Vagina (tissue), 1 donor: ENCODE measurements around a stretch of chr16.

DNA sequence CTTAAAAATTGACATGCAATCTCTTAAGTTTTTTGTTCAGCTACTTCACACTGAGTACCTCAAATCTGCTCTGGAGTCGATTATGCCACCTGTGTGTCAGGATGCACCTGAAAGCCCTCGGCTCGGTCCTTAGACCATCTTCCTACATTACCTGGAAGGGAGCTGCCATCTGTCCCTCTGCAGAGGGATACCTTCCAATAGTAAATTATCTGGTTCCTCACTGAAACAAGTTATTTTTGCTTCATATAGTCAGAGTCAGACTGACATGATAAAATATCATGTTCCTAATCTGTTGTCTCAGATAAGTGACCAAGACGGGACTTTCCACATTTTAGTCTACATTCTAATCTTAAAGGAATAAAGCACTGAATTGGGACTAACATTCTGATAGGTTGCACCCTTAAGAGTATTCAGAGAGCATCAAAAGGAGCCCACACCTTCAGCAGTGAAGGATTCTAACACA is 13.6 kb downstream of the GINS2 start:
- PRO-cap: no peak
- RAMPAGE, long total RNA: no peak

DNA sequence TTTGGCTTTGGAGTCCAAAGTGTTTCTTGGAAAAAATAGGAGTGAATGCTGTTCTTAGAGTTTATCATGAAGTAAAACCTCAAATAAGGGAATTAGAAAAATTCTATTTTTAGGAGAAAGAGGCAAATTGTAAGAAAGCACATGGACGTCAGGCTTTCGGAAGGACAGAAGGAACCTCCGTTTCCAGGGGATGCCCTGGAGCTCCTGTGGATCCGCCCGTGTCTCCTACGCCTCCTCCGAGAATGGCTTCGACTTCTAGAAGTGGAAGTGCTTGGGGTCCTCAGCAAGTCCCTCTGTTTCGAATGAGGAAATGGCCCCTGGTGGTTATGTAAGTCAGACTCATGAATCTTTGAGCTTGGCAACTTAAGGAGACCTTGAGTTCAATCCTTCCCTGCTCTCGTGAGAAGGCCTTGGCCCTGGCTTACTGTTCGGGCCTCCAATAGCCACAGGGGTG is 38.8 kb downstream of the COX4I1 start:
- PRO-cap: no peak
- RAMPAGE, long total RNA: no peak

GRCh38 chr16:85847481-85848298 is 48.2 kb downstream of the COX4I1 start:
- PRO-cap: no peak
- RAMPAGE, long total RNA: no peak

DNA sequence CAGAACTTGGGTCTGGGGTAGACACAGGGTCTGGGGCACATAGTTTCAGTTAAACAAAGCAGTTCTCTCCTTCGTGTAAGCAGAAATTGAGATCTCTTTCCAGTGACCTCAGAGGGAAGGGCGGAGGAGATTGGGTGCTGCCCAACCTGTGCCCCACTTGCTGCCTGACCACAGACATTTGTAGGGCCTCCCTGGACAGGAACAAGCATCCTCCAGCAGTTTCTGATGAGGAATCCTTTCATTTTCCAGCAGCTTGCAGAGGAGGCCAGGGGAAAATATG is 10.2 kb downstream of the IRF8 start:
- PRO-cap: no peak
- RAMPAGE, long total RNA: no peak

DNA sequence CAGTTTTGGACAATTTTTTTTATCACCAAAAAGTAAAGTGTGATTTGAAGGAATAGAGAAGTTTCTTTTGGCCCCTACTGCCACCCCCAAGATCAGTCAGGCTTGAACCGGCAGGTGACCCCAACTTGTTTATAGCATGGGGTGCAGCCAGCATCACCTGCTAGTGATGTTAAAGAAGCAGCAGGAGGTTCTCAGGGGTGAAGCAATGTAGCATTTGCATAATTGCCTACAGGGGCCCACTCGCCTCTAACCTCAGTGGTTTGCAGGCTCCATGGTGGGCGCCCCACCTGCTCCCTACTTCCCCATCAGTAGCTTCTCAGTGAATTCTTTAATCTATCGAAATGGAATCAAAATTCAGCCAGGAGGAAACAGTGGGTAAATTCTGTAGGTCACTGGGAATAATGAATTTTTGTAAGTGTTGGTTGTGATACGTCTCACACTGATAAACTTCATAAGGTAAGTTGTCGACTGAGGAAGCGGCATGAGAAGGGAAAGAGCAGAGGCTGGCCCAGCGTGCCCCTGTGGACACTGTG is 11.6 kb downstream of the IRF8 start:
- PRO-cap: no peak
- RAMPAGE, long total RNA: no peak

DNA sequence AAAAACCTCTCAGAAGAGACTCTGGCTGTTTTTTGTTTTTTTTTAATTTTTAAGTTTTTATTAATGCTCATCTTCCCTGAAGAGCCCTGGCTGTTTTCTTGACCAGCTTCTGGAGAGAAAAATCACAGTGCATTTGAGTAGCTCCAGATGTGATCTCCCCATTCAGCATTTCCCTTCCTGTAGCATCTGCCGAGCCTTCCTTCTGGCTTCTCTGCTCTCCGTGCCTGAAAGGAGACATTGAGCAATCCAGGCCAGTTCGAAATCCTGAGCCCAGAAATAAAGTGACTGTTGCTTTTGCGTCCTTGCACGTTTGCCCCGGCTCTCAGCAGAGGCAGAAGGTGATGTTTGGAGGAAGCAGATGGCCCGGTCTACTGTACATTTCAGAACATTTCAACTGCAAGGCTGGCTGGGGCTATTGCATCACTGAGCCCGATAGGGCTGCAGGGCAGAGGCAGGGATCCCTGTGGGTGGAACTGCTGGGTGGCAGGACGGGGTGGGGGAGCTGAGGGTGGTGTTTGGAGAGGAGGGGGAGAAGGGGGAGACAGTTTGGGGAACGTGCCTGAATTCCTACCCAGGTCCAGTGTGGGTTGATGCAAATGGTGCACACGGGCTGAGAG is 29.4 kb downstream of the IRF8 start:
- PRO-cap: no peak
- RAMPAGE, long total RNA: no peak

DNA sequence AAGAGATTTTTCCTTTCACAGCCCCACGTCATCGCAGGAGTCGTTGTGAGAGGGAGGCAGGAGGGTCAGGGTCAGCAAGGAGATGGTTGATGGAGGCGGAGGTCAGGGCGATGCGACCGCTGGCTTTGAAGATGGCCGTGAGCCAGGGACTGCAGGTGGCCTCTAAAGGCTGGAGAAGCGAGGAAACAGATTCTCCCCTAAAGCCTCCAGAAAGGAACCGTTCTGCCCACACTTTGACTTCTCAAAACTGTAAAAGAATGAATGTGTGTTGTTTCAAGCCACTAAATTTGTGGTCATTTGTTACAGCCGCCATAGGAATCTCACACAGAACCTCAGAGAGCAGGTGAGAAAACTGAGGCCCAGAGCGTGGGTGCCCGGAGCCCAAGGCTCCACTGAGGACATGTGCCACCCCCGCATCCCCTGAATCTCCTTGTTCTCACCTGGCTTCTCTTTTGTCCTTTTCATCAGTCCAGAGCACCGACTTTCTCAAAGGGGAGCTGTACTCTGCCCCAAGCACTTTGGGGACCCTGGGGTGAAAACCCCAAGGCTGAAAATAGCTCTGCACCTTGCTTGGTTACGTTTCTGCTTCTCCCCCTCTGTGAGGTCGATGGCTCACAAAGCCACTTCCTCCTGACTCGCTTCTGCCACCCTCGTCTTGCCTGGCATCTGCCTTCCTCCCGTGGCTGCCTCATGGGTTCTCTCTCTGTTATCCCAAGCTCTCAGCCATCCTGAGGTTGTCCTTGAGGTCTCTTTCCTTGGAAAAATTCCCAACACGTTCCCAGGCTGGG is 36.9 kb downstream of the IRF8 start:
- PRO-cap: no peak
- RAMPAGE, long total RNA: no peak

GRCh38 chr16:85994779-85995168 is 95.8 kb downstream of the IRF8 start:
- PRO-cap: no peak
- RAMPAGE, long total RNA: no peak

DNA sequence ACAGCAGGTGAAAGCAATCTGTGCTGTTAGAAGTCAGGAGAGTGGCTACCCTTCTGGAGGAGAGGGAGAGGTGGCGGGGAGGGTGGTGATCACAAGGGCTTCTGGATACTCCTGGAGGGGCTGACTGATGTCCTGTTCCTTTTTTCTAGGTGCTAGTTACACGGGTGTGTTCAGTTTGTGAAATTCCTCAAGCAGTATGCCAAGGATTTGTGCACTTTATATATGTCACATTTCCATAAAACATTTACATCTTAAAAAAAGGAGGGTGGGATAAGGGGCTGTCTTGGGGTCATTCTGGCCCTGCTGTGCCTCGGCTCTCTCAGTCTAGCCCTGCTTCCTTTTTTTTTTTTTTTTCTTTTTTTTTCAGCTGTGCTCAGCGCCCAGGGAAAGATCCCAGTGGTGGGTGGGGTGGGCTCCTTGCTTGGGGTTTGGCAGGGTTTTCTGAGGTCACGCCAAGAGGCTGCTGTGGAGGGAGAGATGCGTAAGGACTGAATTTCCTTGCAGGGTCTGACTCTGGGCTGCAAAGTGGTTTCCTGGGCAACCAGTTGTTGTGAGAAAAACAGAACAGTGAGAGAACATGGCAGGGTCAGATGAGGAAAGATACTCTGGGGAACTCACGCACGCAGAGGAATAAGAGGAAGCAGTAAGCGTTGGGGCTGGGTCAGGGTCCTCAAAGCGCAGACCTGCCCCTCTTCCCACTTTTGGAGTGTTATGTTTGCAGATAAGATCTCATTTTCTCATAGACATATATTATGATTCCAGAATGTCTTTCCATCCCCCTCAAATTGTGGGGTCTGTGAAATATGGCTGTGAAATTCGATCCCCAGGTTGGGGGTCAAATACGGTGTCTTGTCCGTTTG is 119.4 kb downstream of the IRF8 start:
- PRO-cap: no peak
- RAMPAGE, long total RNA: no peak

DNA sequence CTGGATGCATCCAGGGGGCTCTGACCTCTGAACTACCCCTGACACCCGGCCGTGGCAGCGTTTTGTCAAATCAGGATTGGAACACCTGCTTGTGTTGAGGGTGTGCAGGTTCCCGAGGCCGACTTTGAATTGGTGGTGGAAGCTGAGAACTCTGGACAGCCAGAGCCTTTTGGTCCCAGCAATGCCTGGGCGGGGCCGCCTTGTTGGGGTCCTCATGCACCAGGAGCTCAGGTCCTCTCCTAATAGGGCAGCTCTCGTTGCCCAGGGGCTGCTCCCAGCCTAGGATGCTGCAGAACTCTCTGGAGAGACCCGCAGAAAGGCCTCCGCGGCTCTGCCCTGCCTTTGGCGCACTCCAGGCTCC is 153.0 kb downstream of the IRF8 start:
- PRO-cap: no peak
- RAMPAGE, long total RNA: no peak

GRCh38 chr16:86059804-86060292 is 160.9 kb downstream of the IRF8 start:
- PRO-cap: no peak
- RAMPAGE, long total RNA: no peak

DNA sequence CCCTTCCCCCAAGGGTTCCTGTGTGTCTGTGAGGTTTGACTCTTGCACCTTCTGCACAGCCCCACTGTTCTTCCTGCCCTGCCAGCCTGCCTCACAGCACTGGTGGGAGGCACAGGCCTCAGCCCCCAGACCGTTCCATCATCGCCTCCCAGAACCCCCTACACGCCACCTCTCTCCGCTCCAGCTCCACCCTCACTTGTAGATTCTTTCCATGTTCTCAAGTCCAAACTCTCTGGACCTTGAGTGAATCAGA is 272.3 kb downstream of the IRF8 start:
- PRO-cap: no peak
- RAMPAGE, long total RNA: no peak

- PRO-cap: no peak
- RAMPAGE, long total RNA: no peak
Observed at GRCh38 chr16:86200640-86201086, 301.7 kb downstream of the IRF8 start.

GRCh38 chr16:86201756-86202144 is 302.8 kb downstream of the IRF8 start:
- PRO-cap: no peak
- RAMPAGE, long total RNA: no peak

GRCh38 chr16:86298557-86299309 is 211.6 kb upstream of the FOXF1 start:
- PRO-cap: no peak
- RAMPAGE, long total RNA: no peak

- PRO-cap: no peak
- RAMPAGE, long total RNA: no peak
Observed at GRCh38 chr16:86389414-86389901, 120.9 kb upstream of the FOXF1 start.

DNA sequence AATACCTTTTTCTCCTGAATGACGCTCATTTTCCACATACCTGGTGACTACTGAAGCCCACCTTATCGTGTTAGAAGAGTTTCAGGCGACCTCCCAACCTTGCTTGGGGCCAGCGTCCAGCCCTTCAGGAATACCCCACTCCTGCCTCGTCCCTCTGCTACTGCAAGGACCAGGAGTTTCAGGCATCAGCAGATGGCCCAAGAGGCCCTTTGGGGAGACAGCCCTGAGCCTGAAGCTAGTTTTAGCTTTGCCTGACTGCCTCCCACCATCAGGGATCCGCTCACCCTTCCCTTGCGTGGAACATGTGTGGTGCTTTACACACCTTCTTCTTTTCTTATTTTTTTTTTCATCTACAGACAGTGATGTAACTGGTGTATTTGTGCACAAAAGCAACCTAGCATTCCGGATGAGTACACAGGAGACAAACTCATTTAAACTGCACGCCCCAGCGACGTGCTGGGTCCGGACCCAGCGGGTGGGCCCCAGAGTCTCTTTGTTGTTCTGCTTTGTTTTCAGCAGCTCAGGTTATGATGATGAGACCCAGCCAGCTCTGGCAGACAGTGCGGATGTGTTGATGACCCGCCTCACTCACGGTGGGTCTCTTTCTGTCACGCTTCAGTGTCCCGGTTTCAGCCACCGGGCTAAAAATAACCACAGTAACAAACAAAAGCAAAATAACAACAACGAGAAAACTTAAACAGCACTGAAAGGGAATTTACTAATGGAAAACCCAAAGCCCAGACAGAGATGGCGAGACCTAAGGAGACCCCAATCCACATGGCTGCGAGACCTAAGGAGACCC is 242.4 kb downstream of the C16orf95 start:
- PRO-cap: no peak
- RAMPAGE, long total RNA: no peak

DNA sequence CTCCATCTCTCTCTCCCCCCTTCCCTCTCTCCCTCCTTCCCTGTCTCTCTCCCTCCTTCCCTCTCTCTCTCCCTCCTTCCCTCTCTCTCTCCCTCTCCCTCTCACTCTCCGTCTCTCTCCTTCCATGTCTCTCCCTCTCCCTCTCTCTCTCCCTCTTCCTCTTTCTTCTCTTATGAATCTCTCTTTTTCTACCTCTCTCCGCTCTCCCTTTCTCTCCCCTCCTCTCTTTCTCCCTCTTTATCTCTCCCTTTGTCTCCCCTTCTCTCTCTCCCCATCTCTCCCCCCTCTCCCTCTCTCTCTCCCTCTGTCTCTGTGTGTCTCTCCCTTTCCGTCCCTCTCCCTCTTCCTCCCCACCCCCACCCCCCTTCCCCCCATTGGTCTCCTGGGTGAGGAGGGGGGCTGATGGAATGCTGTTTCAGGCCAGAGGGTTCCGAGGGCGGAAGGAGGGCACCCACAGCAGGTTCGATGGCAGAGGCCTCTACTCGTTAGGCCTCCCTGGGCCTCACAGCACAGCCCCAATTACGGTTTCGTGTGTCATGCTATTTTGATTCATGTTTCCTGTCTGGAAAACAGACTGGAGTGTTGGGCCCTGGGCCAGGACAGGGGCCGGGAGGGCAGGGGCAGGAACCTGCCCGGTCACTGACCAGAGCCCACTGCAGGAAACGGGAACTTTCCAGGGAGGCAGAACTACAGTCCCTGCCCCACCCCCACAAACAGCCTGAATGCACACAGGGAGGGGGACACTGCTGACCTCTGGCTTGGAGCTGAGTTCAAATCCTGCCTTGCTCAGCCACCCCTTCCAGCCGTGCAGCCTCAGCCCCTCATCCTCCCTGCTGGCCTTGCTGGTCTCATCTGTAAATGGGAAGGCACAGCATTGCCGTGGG is 138.3 kb downstream of the C16orf95 start:
- PRO-cap: no peak
- RAMPAGE, long total RNA: no peak

- PRO-cap: no peak
- RAMPAGE, long total RNA: no peak
Observed at GRCh38 chr16:87201171-87201422, 116.1 kb downstream of the C16orf95 start.

GRCh38 chr16:87381039-87381860 is 2.3 kb downstream of the FBXO31 start:
- PRO-cap: bidirectional peak, plus-strand start at chr16:87381653, minus-strand start at chr16:87381470
- RAMPAGE, long total RNA: no peak